K562 (cell line): ENCODE results near the genes MRPL9, LCE4A, SMCP, SPRR4, LORICRIN, PGLYRP3 and PGLYRP4.

- RAMPAGE, long total RNA: no peak
- RRBS: no CpG with 5 or more reads among the region's 12 CpGs
PRO-cap:
- standard: no peak
- CoPRO, capped RNA only, 2 experiments: no peak in any of the 2 experiments
- CoPRO, capped and uncapped RNA, 2 experiments: peak in 1 of 2 experiments; most common minus-strand start chr1:151405541 (in 1)
- CoPRO, uncapped RNA only, 2 experiments: no peak in any of the 2 experiments
CAGE:
- cytosol, long polyA plus RNA: no peak
- long polyA plus RNA: no peak
- nucleolus, long total RNA: no peak
- nucleus, long polyA plus RNA: no peak
These were observed 5.9 kb downstream of the PSMB4 start for GRCh38 chr1:151405069-151405815.

DNA sequence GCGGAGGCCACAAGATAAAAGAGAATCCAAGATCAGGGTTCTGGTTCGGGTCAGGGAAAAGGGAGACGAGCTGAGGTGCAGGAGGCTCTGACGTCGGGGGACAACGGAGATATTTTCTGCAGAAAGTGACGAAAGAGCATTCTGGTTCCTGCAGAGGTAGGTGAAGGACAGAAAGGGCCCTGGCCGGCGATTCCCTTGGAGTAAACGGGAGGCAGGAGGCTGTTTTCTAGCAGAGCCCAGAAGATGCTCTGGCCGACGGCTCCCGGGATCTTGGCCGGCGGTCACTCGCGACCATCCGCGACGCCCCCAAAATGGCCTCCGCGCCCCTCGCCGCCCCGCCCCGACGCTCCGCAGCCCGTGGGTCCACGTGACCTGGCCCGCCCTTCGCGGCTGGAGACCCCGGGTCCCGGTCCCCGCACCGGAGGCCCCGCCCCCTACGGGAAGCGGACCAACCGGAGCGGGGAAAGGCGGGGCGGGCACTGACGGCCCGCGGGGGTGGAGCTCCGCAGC is 287 bp upstream of the CGN start:
- RAMPAGE, long total RNA: no peak
- RRBS: 3% methylated on average over 6 of the region's 48 CpGs
PRO-cap:
- standard: bidirectional peak, plus-strand start outside the sequence, minus-strand start at position 312 of the sequence
- CoPRO, capped RNA only, 2 experiments: no peak in any of the 2 experiments
- CoPRO, capped and uncapped RNA, 2 experiments: no peak in any of the 2 experiments
- CoPRO, uncapped RNA only, 2 experiments: no peak in any of the 2 experiments
CAGE:
- cytosol, long polyA plus RNA: no peak
- long polyA plus RNA: no peak
- nucleolus, long total RNA: no peak
- nucleus, long polyA plus RNA: no peak

GRCh38 chr1:151733033-151733674 is 11.8 kb downstream of the RIIAD1 start:
- RAMPAGE, long total RNA: no peak
- RRBS: no CpG with 5 or more reads among the region's 8 CpGs
PRO-cap:
- standard: no peak
- CoPRO, capped RNA only, 2 experiments: no peak in any of the 2 experiments
- CoPRO, capped and uncapped RNA, 2 experiments: no peak in any of the 2 experiments
- CoPRO, uncapped RNA only, 2 experiments: no peak in any of the 2 experiments
CAGE:
- cytosol, long polyA plus RNA: no peak
- long polyA plus RNA: no peak
- nucleolus, long total RNA: no peak
- nucleus, long polyA plus RNA: no peak

DNA sequence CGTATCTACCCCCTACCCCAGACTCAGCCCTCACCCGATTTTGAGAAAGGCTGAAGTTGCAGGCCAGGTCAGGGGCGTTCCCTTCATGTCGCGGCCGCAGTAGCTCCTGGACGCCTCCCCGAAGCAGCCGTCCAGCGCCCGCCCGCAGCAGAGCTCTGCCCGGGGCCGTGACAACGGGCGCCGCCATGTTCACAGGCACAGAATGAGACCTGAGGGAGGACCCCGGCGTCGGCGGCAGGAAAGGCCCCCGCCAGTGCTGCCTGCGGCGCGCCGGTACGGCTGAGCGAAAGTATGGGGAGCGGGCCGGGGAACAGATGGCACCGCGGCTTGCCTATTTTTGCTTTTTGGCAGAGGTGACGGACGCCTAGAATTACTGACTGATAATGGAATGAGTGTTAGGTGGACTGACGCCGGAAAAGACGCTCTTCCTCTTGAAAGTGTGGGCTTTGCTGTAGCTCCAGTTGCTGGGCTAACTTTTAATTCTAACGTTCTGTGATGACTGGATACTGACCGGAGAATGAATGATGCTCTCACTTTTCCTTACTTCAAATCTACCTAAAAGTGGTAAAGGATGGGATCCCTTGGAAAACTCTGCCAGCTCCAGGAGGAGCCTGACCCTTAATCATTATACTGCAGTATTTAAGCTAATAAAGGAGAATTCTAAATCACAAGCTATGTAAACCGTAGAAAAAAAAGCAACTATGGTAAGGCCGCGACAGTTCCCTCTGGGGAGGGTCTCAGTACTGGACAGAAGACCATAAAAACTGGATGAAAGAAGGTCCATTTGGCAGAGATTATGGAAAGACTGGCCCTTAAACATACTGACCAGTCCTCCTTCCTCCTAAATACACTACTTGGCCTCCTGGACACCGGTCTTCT is at the start of gene MRPL9:
TSS of gene MRPL9 (minus strand) at position 204 of the 879 bp plus-strand sequence.
- RAMPAGE, long total RNA: start-site peak on the minus strand centred at position 200 of the sequence, 14 bp wide, 442 and 200 reads in 2 replicates
- RRBS: 1% methylated on average over 15 of the region's 43 CpGs
PRO-cap:
- standard: bidirectional peak, plus-strand start at position 286 of the sequence, minus-strand start at position 157 of the sequence
- CoPRO, capped RNA only, 2 experiments: peak in 2 of 2 experiments; most common plus-strand start position 286 of the sequence (in 2); most common minus-strand start position 211 of the sequence (in 2)
- CoPRO, capped and uncapped RNA, 2 experiments: peak in 2 of 2 experiments; most common plus-strand start position 286 of the sequence (in 2); most common minus-strand start position 204 of the sequence (in 2)
- CoPRO, uncapped RNA only, 2 experiments: peak in 2 of 2 experiments; most common plus-strand start position 282 of the sequence (in 1); most common minus-strand start position 169 of the sequence (in 1)
CAGE:
- cytosol, long polyA plus RNA: start-site peak on the minus strand centred at position 204 of the sequence, 26 bp wide, 1,593 and 208 reads in 2 replicates
- long polyA plus RNA: start-site peak on the minus strand centred at position 199 of the sequence, 18 bp wide, 471 and 412 reads in 2 replicates
- nucleolus, long total RNA: no peak
- nucleus, long polyA plus RNA: start-site peak on the minus strand centred at position 193 of the sequence, 5 bp wide, 180 and 112 reads in 2 replicates

DNA sequence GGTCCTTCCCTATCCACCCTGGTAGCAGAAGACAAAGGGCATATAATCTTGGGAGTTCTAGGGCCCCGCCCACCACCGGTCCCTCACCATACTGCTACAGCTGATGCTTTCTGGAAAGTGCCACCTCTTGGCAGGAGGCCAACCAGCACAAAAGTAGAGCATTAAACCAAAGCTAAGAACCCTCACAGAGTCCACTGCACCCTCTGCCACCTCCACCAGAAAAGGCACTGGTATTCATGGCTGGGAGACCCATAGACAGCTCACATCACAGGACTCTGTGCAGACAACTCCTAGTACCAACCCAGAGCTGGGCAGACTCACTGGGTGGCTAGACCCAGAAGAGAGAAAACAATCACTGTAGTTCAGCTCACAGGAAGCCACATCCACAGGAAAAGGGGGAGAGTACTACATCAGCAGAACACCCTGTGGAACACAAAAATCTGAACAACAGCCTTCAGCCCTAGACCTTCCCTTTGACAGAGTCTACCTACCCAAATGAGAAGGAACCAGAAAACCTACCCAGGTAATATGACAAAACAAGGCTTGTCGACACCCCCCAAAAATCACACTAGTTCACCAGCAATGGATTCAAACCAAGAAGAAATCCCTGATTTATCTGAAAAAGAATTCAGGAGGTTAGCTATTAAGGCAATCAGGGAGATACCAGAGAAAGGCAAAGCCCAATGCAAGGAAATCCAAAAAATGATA is 10.7 kb downstream of the THEM4 start:
- RAMPAGE, long total RNA: no peak
- RRBS: no CpG with 5 or more reads among the region's 3 CpGs
PRO-cap:
- standard: no peak
- CoPRO, capped RNA only, 2 experiments: no peak in any of the 2 experiments
- CoPRO, capped and uncapped RNA, 2 experiments: no peak in any of the 2 experiments
- CoPRO, uncapped RNA only, 2 experiments: no peak in any of the 2 experiments
CAGE:
- cytosol, long polyA plus RNA: no peak
- long polyA plus RNA: no peak
- nucleolus, long total RNA: no peak
- nucleus, long polyA plus RNA: no peak

GRCh38 chr1:152107824-152108489 is 7.3 kb downstream of the TCHH start:
- RAMPAGE, long total RNA: no peak
- RRBS: no CpG with 5 or more reads among the region's 53 CpGs
PRO-cap:
- standard: no peak
- CoPRO, capped RNA only, 2 experiments: no peak in any of the 2 experiments
- CoPRO, capped and uncapped RNA, 2 experiments: no peak in any of the 2 experiments
- CoPRO, uncapped RNA only, 2 experiments: no peak in any of the 2 experiments
CAGE:
- cytosol, long polyA plus RNA: no peak
- long polyA plus RNA: no peak
- nucleolus, long total RNA: no peak
- nucleus, long polyA plus RNA: no peak

GRCh38 chr1:152314220-152314830 is 10.7 kb downstream of the FLG start:
- RAMPAGE, long total RNA: no peak
- RRBS: no CpG with 5 or more reads among the region's 1 CpG
PRO-cap:
- standard: no peak
- CoPRO, capped RNA only, 2 experiments: no peak in any of the 2 experiments
- CoPRO, capped and uncapped RNA, 2 experiments: no peak in any of the 2 experiments
- CoPRO, uncapped RNA only, 2 experiments: no peak in any of the 2 experiments
CAGE:
- cytosol, long polyA plus RNA: no peak
- long polyA plus RNA: no peak
- nucleolus, long total RNA: no peak
- nucleus, long polyA plus RNA: no peak

DNA sequence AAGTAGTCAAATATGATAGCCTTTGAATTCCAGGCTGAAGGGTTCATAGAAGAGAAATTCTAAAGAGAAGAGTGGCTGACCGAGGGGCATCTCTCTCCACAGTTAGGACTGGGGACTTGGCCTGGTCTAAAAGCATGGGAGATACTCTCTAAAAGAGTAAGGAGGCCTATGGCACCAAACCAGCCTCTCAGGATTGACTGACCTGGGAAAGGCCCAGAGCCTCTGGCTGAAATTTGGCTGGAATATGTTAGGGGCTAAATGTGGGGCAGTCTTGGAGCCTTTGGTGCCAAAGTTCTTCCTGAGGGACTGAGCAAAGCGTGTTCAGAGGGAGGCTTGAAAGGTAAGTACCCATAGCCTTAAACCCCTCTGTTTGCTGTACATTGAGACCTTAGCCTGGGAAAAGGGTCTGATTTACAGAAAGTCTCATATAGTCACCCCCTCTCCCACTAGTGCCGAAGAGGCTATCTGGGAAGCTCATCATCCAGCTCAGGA is at the start of gene LCE4A:
TSS of gene LCE4A (plus strand) at position 451 of the 492 bp plus-strand sequence.
- RAMPAGE, long total RNA: no peak
- RRBS: no CpG with 5 or more reads among the region's 3 CpGs
PRO-cap:
- standard: no peak
- CoPRO, capped RNA only, 2 experiments: no peak in any of the 2 experiments
- CoPRO, capped and uncapped RNA, 2 experiments: no peak in any of the 2 experiments
- CoPRO, uncapped RNA only, 2 experiments: no peak in any of the 2 experiments
CAGE:
- cytosol, long polyA plus RNA: no peak
- long polyA plus RNA: no peak
- nucleolus, long total RNA: no peak
- nucleus, long polyA plus RNA: no peak

GRCh38 chr1:152736616-152736941 is 17.3 kb downstream of the C1orf68 start:
- RAMPAGE, long total RNA: no peak
PRO-cap:
- standard: no peak
- CoPRO, capped RNA only, 2 experiments: no peak in any of the 2 experiments
- CoPRO, capped and uncapped RNA, 2 experiments: no peak in any of the 2 experiments
- CoPRO, uncapped RNA only, 2 experiments: no peak in any of the 2 experiments
CAGE:
- cytosol, long polyA plus RNA: no peak
- long polyA plus RNA: no peak
- nucleolus, long total RNA: no peak
- nucleus, long polyA plus RNA: no peak

- RAMPAGE, long total RNA: no peak
- RRBS: no CpG with 5 or more reads among the region's 1 CpG
PRO-cap:
- standard: no peak
- CoPRO, capped RNA only, 2 experiments: no peak in any of the 2 experiments
- CoPRO, capped and uncapped RNA, 2 experiments: no peak in any of the 2 experiments
- CoPRO, uncapped RNA only, 2 experiments: no peak in any of the 2 experiments
CAGE:
- cytosol, long polyA plus RNA: no peak
- long polyA plus RNA: no peak
- nucleolus, long total RNA: no peak
- nucleus, long polyA plus RNA: no peak
These were observed at the start of gene SMCP for GRCh38 chr1:152878040-152878376. Gene SMCP (plus strand): TSS chr1:152878322.

- RAMPAGE, long total RNA: no peak
- RRBS: no CpG with 5 or more reads among the region's 4 CpGs
PRO-cap:
- standard: no peak
- CoPRO, capped RNA only, 2 experiments: no peak in any of the 2 experiments
- CoPRO, capped and uncapped RNA, 2 experiments: no peak in any of the 2 experiments
- CoPRO, uncapped RNA only, 2 experiments: no peak in any of the 2 experiments
CAGE:
- cytosol, long polyA plus RNA: no peak
- long polyA plus RNA: no peak
- nucleolus, long total RNA: no peak
- nucleus, long polyA plus RNA: no peak
These were observed at the start of gene SPRR4 for GRCh38 chr1:152970509-152970841. Gene SPRR4 (plus strand): TSS chr1:152970648.

- RAMPAGE, long total RNA: no peak
- RRBS: no CpG with 5 or more reads among the region's 3 CpGs
PRO-cap:
- standard: no peak
- CoPRO, capped RNA only, 2 experiments: no peak in any of the 2 experiments
- CoPRO, capped and uncapped RNA, 2 experiments: no peak in any of the 2 experiments
- CoPRO, uncapped RNA only, 2 experiments: no peak in any of the 2 experiments
CAGE:
- cytosol, long polyA plus RNA: no peak
- long polyA plus RNA: no peak
- nucleolus, long total RNA: no peak
- nucleus, long polyA plus RNA: no peak
These were observed 2.0 kb downstream of the SPRR3 start for GRCh38 chr1:153003517-153004001.

GRCh38 chr1:153122690-153123577 is 9.6 kb upstream of the SPRR2F start:
- RAMPAGE, long total RNA: no peak
- RRBS: no CpG with 5 or more reads among the region's 5 CpGs
PRO-cap:
- standard: no peak
- CoPRO, capped RNA only, 2 experiments: no peak in any of the 2 experiments
- CoPRO, capped and uncapped RNA, 2 experiments: no peak in any of the 2 experiments
- CoPRO, uncapped RNA only, 2 experiments: no peak in any of the 2 experiments
CAGE:
- cytosol, long polyA plus RNA: no peak
- long polyA plus RNA: no peak
- nucleolus, long total RNA: no peak
- nucleus, long polyA plus RNA: no peak

GRCh38 chr1:153259557-153260087 is at the start of gene LORICRIN:
Gene LORICRIN (plus strand): TSS chr1:153259687.
- RAMPAGE, long total RNA: no peak
- RRBS: no CpG with 5 or more reads among the region's 6 CpGs
PRO-cap:
- standard: no peak
- CoPRO, capped RNA only, 2 experiments: no peak in any of the 2 experiments
- CoPRO, capped and uncapped RNA, 2 experiments: no peak in any of the 2 experiments
- CoPRO, uncapped RNA only, 2 experiments: no peak in any of the 2 experiments
CAGE:
- cytosol, long polyA plus RNA: no peak
- long polyA plus RNA: no peak
- nucleolus, long total RNA: no peak
- nucleus, long polyA plus RNA: no peak

GRCh38 chr1:153312827-153313129 is at the start of gene PGLYRP3:
Gene PGLYRP3 (minus strand): TSS chr1:153312952.
- RAMPAGE, long total RNA: no peak
- RRBS: no CpG with 5 or more reads among the region's 2 CpGs
PRO-cap:
- standard: no peak
- CoPRO, capped RNA only, 2 experiments: no peak in any of the 2 experiments
- CoPRO, capped and uncapped RNA, 2 experiments: no peak in any of the 2 experiments
- CoPRO, uncapped RNA only, 2 experiments: no peak in any of the 2 experiments
CAGE:
- cytosol, long polyA plus RNA: no peak
- long polyA plus RNA: no peak
- nucleolus, long total RNA: no peak
- nucleus, long polyA plus RNA: no peak

GRCh38 chr1:153334634-153335230 is 13.9 kb downstream of the PGLYRP4 start:
- RAMPAGE, long total RNA: no peak
- RRBS: no CpG with 5 or more reads among the region's 3 CpGs
PRO-cap:
- standard: no peak
- CoPRO, capped RNA only, 2 experiments: peak in 1 of 2 experiments; most common plus-strand start chr1:153335019 (in 1); most common minus-strand start chr1:153334868 (in 1)
- CoPRO, capped and uncapped RNA, 2 experiments: no peak in any of the 2 experiments
- CoPRO, uncapped RNA only, 2 experiments: no peak in any of the 2 experiments
CAGE:
- cytosol, long polyA plus RNA: no peak
- long polyA plus RNA: no peak
- nucleolus, long total RNA: no peak
- nucleus, long polyA plus RNA: no peak

- RAMPAGE, long total RNA: no peak
- RRBS: no CpG with 5 or more reads among the region's 8 CpGs
PRO-cap:
- standard: no peak
- CoPRO, capped RNA only, 2 experiments: no peak in any of the 2 experiments
- CoPRO, capped and uncapped RNA, 2 experiments: no peak in any of the 2 experiments
- CoPRO, uncapped RNA only, 2 experiments: no peak in any of the 2 experiments
CAGE:
- cytosol, long polyA plus RNA: no peak
- long polyA plus RNA: no peak
- nucleolus, long total RNA: no peak
- nucleus, long polyA plus RNA: no peak
These were observed at the start of gene PGLYRP4 for GRCh38 chr1:153348716-153349269. Gene PGLYRP4 (minus strand): TSS chr1:153348841.

DNA sequence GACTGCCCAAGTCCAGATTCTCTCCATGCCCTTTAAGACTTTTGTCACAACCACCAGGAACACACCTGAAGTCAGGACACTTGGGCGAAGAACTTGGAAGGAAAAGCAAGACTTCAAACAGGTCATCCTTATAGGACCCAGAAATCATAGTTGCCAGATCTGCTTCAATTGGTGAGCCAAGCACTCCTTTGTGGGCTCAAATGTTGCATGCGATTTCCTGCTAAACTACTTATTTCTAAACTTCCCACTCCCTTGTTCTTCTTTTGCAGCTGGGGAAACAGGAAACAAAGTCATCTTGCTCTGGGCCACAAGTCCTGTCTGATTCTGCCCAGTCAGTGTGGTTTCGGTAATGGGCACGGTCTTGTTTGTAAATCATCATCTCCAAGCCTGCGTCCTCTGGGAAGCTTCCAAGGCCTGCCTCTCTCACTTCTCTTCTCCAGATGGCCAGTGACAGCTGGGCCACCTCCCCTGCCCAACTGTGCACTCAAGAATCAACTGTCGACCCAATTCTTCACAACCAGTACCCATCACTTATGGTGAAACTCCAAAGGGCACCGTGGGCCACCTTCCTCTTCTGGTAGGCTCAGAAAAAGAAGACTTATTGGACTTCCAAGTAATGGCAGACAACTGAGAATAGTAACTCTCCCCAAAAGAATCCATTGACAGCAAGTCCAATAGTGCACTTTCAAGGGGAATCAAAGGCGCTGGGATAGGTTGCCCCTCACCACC is 4.3 kb downstream of the S100A8 start:
- RAMPAGE, long total RNA: no peak
- RRBS: no CpG with 5 or more reads among the region's 8 CpGs
PRO-cap:
- standard: no peak
- CoPRO, capped RNA only, 2 experiments: no peak in any of the 2 experiments
- CoPRO, capped and uncapped RNA, 2 experiments: no peak in any of the 2 experiments
- CoPRO, uncapped RNA only, 2 experiments: no peak in any of the 2 experiments
CAGE:
- cytosol, long polyA plus RNA: no peak
- long polyA plus RNA: no peak
- nucleolus, long total RNA: no peak
- nucleus, long polyA plus RNA: no peak